Heart (tissue), 3 donors: ENCODE results near the gene STRIP1.

DNA sequence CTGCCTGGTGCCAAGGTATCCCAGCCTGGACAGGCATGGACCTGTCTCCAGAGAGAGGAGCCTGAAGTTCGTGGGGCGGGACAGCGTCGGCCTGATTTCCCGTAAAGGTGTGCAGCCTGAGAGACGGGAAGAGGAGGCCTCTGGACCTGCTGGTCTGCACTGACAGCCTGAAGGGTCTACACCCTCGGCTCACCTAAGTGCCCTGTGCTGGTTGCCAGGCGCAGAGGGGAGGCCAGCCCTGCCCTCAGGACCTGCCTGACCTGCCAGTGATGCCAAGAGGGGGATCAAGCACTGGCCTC is 18.6 kb downstream of the CSF1 start:
- RAMPAGE, long total RNA, 2 experiments: no peak in any of the 2 experiments

DNA sequence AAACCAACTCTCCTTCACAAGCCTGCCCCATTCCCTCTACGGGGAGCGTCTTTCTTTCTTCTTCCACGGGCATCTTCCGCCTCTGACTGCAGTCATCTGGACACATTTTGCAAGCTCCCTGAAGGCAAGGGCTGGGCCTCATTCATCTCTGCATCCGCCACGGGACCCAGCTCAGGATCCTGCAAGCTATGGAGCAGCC is 7.5 kb upstream of the AHCYL1 start:
- RAMPAGE, long total RNA, 2 experiments: no peak in any of the 2 experiments

- RAMPAGE, long total RNA, 2 experiments: no peak in any of the 2 experiments
Observed at GRCh38 chr1:110007271-110007959, 22.9 kb downstream of the AHCYL1 start.

GRCh38 chr1:110023038-110023572 is 11.3 kb upstream of the STRIP1 start:
- RAMPAGE, long total RNA, 2 experiments: no peak in any of the 2 experiments

DNA sequence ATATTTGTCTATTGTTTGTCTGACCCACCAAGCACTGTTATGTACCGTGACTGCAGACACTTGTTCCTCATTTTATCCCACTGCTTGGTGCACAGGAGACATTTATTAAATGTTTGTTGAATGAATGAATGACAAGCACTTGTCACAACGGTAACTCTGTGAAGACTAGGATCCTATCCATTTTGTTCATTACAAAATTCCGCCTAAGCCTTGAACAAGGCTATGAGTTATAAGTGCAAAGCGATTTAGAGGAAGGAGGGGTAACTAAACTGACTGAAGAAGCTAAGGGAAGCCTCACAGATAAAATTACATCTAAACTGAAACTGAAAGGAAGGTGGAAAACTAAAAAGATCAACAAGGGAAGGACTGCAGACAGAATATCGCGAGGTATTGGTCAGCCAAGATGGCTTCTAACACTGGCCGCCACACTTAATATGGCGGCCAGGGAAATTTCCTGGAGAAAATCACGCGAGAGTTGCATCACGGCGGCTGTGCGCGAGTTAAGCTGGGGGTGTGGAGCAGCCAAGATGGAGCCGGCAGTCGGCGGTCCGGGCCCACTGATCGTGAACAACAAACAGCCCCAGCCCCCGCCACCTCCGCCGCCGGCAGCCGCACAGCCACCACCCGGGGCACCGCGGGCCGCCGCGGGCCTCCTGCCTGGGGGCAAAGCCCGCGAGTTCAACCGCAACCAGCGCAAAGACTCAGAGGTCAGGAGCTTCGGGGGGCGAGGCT is at the start of gene STRIP1:
TSS of gene STRIP1 (plus strand) at position 514 of the 732 bp plus-strand sequence.
- RAMPAGE, long total RNA, 2 experiments: no peak in any of the 2 experiments

DNA sequence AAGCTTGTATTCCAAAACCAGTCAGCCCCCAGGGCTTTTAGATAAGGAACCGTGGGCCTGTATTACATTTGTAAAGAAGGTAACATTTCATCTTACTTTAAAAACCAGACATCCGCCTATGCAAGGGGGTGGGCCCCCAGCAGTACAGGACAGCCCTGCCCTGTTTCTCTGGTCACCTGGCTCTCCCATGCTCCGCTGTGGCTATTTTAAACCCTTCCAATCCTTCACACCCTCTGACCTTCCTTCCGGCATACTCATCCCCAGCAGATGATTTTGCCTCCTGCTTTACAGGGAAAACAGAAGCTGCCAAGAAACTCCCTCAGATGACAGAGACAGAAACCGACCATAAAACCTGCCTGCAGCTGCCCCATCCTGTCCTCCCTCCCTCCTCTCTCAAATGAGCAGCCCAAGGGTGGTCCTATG is 21.9 kb upstream of the KCNC4 start:
- RAMPAGE, long total RNA, 2 experiments: no peak in any of the 2 experiments

DNA sequence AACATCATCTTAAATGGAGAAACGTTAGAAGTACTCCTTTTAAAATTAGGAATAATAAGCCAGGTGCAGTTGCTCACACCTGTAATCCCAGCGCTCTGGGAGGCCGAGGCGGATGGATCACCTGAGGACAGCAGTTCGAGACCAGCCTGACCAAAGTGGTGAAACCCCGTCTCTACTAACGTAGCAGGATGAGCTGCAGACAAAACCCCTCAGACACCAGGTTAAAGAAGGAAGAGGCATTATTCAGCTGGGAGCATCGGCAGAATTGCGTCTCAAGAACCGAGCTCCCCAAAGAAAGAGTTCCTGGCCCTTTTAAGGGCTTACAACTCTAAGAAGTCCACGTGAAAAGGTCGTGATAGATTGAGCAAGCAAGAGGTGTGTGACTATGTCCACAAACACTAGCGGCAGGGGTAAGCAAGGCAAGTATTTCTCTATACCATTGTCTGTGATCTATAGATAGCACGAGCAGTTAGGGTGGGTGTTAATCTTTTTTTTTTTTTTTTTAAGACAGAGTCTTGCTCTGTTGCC is 9.0 kb upstream of the RBM15 start:
- RAMPAGE, long total RNA, 2 experiments: no peak in any of the 2 experiments

GRCh38 chr1:110433694-110434189 is 17.2 kb upstream of the PROK1 start:
- RAMPAGE, long total RNA, 2 experiments: no peak in any of the 2 experiments

DNA sequence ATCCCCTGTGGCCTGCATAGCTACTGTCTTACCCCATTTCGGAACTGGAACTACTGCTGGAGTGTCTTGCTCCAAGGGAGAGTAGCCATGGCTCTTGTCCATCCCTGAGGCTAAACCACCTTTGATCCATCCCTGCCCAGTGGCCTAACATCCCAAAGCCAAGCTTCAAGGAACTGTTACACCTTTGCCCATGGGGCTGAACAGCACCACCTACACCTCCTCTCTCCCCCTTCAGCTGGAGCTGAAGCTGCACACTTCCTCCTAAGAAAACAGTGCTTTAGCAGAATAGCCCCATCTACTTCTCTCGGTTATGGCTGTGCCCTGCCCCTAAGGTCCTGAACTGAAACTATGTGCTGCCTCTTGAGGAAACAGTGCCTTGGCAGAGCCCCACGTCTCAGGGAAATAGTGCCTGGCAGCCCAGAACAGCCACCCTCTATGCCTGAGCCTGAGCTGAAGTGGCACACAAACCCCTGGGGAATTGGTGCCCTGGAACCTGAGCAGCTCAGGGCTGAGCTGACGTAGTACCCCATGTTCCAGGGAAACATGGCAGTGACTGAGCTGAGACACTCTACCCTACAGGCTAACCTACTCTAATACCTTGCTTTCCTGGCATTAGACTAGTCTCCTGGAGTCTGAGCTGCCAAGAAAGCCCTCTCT is 85.2 kb upstream of the CD53 start:
- RAMPAGE, long total RNA, 2 experiments: no peak in any of the 2 experiments

DNA sequence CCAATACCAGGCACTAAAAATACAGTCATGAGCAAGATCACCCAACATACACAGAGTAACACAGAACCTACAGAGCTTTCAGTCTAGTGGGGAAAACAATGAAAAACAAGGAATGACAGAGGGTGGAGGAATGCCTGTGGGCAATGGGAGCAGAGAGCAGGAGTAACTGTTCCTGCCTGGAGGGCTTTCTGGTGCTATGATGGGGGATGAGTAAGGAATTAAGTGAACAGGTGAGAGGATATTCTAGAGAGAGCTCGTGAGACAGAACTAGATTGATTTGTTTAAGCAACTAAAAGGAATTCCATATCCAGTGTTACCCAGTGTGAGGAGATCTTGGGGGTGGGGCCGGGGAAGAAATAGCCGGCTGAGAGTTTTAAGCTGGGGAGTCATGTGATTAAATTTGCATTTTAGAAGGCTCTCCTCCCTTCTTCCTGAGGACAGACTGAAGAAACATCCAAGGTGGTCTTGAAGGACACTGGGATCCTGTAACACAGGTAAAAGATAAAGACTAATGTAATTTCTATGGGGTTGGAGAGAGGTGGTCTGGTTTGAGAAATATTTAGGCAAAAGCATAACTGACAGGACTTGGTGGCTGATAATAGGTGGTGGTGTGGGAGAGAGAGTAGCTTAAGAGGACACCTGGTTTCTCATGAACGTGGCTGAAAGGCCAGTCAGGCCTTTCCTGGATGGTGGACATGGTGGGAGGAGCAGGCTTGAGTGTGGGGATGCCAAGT is 2.0 kb upstream of the CD53 start:
- RAMPAGE, long total RNA, 2 experiments: no peak in any of the 2 experiments

DNA sequence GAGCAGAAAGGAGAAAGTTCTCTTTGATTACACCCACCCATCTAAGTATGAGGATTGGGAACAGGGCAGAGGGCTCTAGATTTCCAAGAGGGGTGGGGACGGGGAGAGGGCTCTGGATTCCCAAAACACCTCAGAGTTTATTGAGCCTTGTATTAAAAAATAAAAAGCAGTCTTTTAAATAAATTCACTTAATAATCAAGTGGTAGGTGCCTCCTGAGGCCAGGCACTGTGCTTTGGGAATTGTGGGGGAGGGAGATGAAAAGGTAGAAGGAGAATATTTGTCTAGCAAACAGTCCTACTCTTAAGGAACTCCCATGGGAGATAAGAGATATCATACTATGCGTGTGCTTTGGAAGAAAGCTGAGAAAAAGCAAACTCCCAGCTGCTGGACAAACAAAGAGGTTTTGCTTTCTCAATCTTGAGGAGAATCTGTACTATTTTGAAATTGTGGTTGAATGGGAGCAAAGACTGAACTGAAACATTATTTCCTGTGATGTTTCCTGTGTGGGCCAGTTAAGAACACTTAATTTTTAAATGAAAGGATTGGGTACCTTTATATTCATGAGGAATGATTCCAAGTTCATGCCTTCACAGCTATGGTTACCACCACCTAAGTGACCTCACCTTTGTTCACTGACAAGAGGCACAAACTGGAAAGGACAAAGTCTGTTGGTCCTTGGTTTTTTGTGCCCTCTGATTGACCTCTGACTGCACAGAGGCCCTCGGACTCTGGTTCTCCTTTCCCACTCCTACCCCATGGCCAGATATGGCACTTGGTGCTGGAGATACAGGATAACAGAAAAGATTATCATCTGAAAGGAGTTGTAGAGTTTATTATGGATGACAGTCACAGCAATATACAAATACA is 1.4 kb downstream of the CD53 start:
- RAMPAGE, long total RNA, 2 experiments: no peak in any of the 2 experiments

DNA sequence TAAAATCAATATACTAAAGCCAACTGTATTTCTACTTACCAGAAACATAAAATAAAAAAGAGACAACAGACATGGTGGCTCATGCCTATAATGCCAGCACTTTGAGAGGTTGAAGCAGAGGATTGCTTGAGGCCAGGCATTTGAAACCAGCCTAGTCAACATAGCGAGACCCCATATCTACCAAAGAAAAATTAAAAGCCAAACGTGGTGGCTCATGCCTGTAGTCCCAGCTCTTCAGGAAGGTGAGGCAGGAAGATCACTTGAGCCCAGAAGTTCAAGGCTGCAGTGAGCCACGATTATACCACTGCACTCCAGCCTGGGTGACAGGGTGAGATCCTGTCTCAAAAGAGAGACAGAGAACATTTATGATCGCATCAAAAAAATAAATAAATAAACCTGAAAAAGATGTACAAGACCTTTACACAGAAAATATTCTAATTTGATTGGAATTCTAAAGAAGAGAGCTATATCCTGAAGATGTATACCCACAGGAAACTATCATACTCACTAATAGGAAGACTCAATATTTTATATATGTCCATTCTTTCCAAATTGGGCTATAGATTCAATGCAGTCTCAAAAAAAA is 33.3 kb downstream of the CD53 start:
- RAMPAGE, long total RNA, 2 experiments: no peak in any of the 2 experiments

DNA sequence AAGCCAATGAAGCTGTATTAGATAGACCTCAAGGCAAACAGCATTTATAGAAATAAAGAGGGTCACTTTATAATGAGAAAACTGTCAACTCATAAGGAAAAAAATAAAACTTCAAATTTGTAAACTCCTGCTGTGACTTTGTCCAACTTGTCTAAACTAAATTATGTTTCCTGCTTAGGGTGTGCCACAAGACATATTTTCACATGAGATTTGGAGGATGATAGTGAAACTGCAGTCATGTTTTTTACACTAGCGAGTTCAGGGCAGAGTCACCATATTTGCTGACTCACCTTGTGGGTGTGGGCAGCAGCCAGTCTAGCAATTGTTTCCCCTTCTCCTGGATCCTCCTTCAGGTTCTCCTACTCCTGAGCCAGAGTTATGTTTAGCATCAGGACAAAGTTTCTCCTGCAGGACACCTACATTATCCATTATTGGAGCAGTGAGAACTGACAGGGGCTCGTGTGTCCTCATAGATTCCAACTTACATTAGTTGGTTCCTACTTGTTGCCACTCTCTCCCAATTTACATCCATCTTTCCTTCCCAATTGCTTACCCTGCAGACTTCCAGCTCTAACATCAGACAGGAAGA is 43.9 kb downstream of the CD53 start:
- RAMPAGE, long total RNA, 2 experiments: no peak in any of the 2 experiments

GRCh38 chr1:111199643-111200463 is 593 bp downstream of the DENND2D start:
- RAMPAGE, long total RNA, 2 experiments: no peak in any of the 2 experiments

DNA sequence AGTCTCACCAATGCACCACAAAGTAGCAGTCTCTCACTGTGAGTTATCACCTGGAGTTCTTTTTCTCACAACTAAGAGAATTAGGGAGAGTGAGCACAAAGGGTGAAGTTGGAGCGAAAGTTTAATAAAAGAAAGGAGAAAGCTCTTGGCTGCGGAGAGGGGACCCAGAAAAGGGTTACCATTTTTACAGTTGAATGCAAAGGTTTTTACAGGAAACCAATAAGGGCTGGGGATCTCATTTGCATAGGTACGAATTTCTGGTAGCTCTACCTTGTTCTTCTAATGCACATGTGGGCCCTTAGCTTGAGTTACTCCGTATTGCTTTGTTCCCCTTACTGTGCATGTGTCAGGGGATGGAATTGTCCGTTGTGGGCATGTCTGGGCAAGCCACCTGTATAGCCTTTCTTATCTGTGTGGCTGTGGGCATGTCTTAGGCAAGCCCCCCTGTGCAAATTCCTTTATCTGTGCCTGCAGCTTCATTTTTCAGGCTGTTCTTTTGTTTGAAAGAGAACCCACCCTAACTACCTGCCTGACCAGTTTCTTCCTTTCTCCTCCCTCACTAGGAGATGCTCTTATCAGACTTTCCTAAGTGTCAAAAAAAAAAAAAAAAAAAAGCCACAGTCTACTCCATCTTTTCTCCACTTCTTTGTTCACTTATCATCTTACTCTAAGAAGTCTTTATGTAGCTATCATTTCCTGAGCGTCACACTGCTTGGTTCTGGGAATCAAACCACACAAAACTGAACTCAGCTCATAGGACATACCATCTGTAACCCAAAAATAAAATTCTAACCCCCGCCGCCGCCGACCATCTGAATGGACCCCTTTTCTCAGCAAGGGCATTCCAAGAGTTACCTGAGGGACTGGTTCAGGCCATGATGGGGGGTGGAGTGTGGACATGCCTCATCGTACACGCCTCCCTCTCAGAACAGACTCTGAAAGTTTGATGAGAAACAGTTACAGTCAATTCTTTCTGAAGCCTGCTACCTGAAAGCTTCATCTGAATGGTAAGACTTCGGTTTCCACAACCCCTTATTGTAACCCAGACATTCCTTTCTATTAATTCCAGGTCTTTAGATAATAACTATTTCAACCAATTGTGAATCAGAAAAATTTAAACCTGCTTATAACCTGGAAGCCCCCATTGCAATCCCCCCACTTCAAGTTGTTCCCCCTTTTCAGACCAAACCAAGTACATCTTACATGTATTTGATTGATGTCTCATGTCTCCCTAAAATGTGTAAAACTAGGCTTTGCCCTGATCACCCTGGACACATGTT is 12.8 kb upstream of the CHI3L2 start:
- RAMPAGE, long total RNA, 2 experiments: no peak in any of the 2 experiments

- RAMPAGE, long total RNA, 2 experiments: no peak in any of the 2 experiments
Observed at GRCh38 chr1:111228281-111228899, 877 bp downstream of the CHI3L2 start.

- RAMPAGE, long total RNA, 2 experiments: no peak in any of the 2 experiments
Observed at GRCh38 chr1:111440634-111441271, 8.3 kb downstream of the WDR77 start.

DNA sequence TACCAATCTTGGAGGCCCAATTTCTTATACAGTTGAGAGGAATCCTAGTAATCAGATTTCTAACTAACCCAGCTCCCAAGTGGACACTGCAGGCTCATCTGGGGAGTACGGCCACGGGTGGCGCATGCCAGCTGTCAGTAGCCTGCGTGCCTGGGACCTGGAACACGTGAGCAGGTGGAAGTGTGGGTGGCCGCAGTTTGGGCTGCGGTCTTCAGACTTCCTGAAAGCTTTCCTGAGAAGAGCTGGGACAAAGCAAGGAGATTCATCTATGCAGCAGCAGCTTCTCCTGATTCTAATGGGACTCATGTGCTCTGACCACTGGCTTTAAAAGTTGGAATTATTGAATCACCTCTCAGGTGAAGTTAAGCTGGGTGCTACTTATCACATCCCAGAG is 12.3 kb downstream of the ADORA3 start:
- RAMPAGE, long total RNA, 2 experiments: no peak in any of the 2 experiments

GRCh38 chr1:111504862-111505287 is 1.4 kb upstream of the ADORA3 start:
- RAMPAGE, long total RNA, 2 experiments: start-site peak on the minus strand in 1 of 2 experiments, at chr1:111505070-111505074 at its widest, 5 reads per replicate

- RAMPAGE, long total RNA, 2 experiments: no peak in any of the 2 experiments
Observed at GRCh38 chr1:111880757-111881933, 108.3 kb downstream of the KCND3 start.